A673 (cell line): ENCODE measurements around a stretch of chr10.

DNA sequence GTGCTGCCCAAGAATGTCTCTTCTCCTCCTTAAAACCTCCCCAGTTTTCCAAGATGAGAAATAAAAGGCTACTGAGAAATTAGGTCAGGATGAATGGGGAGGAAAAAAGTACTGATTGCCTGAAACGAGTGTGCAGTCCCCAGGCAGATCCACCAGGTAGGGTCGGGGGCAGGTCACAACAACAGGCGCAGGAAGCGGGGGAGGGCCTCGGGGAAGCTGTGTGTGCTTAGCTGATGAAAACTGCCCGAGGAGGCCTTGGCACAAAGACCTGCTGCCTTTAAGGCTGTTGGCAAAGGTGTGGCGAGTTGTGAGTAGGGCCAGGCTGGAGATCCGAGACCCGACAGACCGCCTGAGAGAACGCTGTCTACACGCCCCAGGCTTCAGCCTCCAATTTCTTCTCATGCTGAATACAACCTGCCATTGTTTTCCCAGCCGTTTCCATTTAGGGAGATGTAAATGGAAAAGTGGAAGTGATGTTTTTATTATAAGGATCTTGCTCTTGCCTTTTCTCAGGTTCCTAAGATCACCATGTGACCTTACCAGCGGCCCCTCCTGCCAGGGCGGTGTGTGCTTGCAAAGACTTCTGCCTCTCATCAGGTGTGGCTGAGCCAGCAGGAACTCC lies 60.9 kb downstream of the DLG5 start:
- PRO-cap: no peak

DNA sequence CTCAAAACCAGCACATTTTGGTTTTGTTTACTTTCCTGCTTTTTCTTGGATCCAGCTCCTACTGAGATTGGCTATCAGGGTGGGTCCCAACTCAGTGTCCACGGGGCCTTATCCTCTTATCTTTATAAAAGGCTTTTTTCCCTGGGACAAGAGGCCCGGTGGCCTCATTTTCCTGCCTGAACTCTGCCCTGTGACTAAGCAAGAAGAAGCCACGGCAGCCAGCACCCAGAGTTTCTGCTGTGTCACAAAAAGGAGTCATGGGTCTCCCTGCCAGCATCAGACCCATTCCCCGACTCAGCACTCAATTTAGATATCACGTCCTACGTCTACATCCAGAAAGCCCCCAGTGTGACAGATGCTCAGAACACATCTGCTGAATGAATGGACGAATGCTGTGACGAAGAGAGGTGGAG lies 16.8 kb downstream of the DLG5 start:
- PRO-cap: no peak

GRCh38 chr10:78044665-78045073 lies 11.0 kb downstream of the RPS24 start:
- PRO-cap: no peak

GRCh38 chr10:78331415-78331846 lies 297.8 kb downstream of the RPS24 start:
- PRO-cap: no peak

DNA sequence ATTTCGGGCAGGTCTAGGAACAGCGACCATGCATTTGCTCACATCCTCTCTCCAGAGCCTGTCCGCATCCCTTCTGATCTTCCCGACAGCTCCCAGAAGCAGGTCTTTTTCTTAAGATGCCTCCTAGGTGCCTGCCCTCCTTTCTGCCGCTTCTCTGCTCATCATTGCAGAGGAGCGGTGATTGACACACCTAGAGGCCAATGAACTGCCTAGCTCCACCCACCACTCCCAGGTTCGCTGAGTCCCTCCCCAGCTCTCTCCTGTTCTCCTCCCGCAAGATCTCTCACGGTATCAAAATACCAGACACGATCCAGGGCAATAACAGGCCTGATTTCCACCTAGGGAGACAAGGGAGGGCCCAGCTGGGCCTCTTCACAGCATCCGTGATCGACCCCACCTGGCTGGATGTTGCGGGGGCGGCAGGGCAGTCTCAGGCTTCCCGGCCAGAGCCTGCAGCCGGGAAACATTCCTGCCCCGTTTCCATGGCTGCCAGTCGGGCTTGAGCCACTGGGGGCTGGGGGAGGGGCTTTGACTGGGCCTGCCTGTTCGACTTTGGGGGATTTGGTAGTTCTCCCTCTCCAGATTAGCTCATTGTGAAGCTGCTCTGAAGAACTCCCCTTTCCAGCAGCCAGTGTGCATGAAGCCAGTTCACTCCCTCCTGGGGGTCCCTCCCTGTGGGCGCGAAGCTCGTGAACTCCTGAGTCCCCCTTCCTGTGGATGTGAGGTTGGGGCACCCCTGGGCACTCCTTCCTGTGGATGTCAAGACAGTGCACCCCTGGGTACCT lies 373.5 kb downstream of the RPS24 start:
- PRO-cap: bidirectional peak, plus-strand start at position 265 of the sequence, minus-strand start at position 133 of the sequence

GRCh38 chr10:78556813-78557071 lies 512.0 kb upstream of the ZMIZ1 start:
- PRO-cap: no peak

DNA sequence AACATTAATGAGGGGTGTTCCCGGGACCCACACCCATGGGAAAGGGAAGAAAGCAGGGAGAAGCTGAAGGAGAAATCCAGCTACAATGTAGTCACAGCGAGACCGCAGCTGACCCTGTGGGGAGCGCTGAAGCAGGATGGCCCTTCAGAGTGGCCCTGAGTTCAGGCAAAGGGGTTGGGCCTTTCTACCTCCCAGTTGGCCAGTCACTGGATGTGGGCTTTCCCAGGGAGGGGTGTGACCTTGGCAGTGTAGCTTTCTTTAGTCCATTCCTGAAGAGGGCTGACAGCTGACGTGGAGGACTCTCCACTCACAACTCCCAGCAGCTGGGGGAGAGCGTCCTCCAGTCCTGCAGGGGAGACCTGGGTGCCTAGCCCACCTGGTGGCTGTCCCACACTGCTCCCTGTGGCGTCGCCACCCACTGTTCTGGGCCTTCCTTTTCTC lies 324.1 kb upstream of the ZMIZ1 start:
- PRO-cap: no peak

- PRO-cap: no peak
These were observed 293.6 kb upstream of the ZMIZ1 start for GRCh38 chr10:78775073-78775689.

- PRO-cap: bidirectional peak, plus-strand start at chr10:78973292, minus-strand start at chr10:78973195; bidirectional peak, plus-strand start at chr10:78973812, minus-strand start at chr10:78973626
These were observed 95.4 kb upstream of the ZMIZ1 start for GRCh38 chr10:78973106-78973978.

- PRO-cap: no peak
These were observed 21.7 kb downstream of the ZMIZ1 start for GRCh38 chr10:79090400-79090842.

DNA sequence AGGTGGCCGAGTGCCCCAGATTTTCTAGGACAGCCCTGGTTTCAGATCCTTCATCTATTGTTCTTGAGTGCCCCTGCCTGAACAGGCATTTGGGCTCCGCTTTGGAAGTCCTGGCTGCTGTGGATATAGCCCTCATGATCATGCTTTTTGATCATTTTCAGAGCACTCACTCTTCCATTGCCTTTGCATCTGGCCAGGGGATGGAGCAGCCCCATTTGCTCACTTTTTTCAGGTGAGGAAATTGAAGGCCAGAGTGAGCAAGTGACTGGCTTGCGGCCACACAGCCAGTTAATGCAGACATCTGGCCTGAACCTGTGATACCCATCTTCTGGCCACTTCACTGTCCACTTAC lies 38.1 kb downstream of the ZMIZ1 start:
- PRO-cap: no peak

GRCh38 chr10:79118136-79118581 lies 49.4 kb downstream of the ZMIZ1 start:
- PRO-cap: no peak

DNA sequence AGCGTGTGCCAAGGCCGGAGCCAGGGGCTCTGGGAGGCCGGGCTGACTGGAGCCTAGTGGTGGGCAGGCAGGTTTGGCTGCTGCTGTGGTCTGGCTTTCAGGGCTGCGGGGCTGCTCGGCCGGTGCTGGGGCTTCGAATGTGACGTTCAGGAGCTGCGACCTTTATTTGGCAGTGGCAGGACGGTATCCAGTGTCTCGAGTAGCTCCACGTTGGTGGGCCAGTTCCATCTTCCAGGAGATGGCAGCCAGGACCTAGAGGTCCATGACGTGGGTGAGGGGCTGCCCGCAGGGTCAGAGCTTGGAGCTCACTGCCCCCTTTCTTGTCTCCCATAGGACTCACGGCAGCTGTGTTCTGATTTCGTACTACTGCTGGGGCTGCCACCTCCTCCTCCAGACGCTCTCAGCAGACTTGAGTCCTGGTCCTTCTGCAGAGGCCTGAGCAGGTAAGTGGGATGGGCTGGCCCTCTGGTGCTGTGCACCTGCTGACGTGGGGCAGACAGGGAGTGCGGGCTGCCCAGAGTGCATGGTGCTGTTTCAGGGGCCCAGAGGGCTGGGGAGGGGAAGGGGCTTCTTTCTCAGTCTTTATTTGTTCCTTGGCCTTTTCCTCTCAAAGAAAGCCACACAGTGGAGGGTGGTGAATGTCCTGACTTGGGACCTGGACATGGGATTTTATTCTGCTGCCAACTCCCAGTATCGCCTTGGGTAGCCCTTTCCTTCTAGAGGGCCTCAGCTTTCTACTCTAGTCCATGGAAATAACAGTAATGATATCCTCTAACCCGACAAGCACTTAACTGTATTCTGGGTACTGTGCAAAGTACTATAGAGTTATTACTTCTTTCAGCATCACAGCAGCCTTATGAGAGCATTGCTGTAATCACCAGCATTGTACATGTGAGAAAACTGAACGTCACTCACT lies 50.1 kb downstream of the ZMIZ1 start:
- PRO-cap: no peak

DNA sequence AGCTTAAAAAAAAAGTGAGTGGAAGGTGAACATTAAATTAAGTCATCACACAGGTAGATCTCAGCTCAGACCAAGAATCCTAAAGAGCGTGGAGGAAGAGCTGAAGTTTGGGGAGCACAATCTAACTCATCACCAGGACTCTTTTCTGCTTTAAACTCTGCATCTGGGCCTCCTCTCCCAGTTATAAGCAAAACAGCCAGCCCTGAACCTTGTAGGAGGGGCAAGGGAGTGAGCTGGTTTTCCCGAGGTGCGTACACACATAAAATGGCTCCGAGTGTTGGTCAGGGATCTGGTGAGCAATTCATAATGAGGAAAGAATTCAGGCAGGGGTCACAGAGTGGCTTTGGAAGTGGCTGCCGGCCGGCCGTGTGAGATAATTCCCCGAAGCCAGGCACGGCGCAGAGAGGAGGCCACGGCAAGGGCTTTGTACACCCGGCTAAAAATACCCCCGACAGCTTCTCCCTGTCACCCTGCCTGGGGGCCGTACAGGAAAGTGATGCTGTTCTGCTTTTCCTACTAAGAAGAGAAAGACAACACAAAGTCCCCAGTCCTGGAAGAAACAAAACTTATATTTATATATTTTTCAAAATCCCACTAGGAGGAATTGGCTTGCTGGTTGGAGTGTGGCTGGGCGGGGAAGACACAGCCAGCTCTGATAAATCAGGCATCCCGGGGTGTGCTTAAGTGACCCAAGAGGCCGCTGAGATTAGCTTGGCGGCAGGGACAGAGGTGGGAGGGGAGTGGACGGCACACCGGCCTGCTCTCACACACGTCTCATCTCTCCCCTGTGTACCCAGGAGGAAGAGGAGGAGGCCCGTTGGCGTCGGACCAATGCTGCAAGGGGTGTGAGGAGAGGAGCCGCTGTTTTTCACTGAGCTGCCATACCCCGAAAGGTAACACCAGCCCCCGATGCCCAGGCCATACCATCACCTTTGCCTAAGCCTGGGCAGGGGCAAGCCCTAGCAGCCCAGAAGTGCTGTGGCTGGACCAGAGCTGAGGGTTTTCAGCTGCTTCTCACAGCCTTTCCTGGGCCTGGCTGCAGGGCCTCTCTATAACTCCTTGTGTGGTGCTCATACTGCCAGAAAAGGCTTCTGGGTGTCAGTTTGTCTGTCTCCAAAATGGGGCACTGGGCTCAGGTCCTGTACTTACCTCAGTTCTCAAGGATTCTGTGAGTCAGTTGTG lies 70.5 kb downstream of the ZMIZ1 start:
- PRO-cap: no peak

DNA sequence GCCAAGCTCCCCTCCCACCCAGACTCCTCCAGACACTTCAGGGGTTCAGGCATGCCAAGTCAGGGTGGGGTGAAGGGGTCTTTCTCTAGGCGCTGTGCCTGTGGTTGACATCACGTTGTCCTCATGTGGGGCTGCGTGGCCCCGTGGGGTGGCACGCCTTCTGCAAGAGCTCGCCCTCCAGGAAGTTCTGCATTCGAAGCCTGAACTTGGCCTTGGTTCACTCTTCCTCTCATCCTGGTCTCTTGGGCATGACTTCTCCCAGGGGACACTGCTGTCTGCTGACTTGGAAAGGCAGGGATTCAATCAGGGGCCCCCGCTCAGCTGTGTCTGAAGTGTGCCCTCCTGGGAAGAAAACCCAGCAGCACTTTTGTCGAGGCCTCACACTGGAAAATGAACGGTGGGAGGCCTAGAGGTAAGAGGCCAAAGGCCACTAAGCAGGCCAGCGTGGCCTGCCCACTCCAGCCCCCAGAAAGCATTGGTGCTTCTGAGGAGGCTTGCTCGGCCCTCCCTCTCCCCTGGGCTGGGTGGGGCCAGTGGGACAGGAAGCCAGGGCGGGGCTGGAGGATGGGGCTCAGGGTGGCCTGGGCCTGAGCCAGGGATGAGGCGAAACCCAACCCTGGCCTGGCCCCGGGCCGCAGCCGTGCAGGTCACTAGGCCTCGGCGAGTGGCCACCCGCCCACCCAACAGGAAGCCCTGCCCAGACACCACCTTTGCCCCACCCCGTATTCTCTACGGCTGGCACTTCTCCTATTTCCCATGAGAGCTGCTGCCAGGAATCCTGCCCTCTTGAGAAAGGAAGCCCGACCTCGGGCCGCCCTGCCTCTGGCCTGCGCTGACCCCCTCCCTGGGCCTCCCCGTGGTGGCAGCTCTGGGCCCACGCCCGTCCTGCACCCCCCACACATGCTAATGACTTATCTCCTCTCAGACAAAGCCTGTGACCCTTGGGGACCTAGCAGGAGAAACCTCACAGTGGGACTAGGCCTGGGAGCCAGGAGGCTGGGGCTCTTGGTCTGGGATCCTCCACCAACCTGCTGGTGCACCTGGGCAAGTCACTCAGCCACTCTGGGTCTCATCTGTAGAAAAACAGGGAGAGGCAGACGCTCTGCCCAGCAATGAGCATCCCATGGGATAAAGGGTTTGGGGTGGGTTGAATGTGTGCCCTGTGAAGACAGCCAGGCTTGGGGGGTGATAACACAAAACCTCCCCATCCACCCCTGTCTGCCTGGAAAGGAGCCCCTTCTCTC lies 81.2 kb downstream of the ZMIZ1 start:
- PRO-cap: no peak

GRCh38 chr10:79193048-79193852 lies 124.5 kb downstream of the ZMIZ1 start:
- PRO-cap: no peak

DNA sequence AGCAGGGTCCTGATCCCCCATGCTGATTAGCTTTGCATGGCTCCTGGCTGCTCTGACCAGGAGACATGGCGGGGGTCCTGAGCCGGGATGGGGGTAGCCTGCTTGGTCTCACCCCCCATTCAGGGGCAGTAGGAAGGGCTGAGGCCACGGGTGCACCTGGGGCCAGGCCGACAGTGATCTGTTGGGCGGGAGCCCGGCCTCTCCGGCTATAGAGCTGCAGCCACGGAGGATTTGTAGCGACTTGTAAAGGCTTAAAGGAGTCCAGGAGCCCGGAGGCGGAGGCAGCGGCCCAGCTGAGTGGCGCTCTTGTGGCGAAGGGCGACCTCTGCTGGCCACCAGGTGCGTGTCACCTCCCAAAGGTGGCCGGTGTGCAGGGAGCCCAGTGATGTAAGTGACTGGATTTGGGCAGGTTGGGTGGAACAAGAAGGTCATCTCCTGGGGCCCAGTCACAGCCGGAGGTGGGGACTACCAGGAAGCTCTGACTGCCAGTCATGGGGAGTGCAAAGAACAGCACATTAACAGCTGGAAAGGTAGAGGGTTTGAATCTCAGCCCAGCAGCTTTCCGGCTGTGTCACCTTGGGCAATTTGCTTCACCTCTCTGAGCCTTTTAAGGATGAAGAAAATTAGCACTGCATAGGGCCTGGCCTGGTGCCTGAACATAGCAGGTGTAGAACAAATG lies 126.7 kb downstream of the ZMIZ1 start:
- PRO-cap: no peak

- PRO-cap: no peak
These were observed 139.1 kb upstream of the PPIF start for GRCh38 chr10:79208072-79208638.

DNA sequence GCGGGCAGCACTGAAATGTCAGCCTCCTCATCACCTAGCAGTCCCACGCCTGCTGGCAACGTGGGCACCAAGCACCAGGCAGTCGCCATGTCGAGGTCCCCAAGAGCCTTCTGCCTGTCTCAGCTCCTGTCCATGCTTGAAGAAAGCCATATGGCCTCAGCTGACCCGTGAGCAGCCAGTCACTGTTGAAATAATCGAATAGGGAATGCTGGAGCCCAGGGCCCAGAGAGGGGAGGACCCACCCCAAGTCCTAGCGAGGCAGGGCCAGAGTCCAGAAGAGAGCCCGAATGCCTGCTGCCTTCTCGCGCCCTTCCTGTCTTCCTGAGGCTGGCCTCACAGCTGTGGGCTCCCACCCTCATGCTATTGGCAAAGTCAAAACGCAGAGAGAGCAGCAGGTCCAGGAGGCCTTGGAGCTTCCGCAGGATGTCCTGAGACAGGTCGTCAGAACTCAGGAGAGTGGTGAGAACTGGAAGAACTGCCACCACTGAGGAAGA lies 125.6 kb upstream of the PPIF start:
- PRO-cap: no peak

GRCh38 chr10:79250681-79251223 lies 96.5 kb upstream of the PPIF start:
- PRO-cap: no peak